Parotid gland (tissue), 1 donor: ENCODE results near the gene SLC19A3.

- PRO-cap, result no peak
Measured at GRCh38 chr2:224997644-224998187, 44.6 kb downstream of the DOCK10 start.

DNA sequence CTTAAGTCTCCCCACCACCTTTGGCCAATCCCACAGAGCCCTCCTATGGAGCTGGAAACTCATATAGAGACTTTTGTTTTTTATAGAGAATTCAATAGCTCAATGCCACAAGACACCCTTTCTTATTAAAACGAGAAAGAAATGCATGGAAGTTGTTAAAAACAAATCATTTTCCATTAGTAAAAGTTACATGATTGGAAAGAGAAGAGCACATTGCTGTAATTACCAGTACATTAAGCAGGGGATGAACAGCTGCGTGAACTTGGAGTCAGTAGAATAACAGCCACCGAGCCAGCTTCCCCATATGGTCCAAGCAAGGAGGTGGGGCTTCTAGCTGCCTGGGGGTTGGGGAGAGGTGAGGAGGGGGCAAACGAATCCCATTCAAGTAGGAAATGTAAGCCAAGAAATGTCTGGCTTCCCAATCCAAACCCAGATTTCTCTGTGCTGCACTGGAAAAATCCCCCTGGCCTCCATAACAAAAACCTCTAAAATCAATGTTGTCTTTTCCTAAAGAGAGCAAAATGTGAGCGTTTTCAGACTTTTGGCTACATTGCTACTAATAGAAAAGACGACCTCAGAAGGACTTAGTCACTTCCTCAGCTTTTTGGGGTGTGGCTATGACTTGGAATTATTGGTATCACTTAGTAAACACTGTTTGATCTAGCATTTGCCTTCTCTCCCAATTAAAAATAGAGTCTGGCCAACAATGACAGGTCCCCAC, 614.4 kb downstream of the IRS1 start:
- PRO-cap, result no peak

- PRO-cap, result no peak
Measured at GRCh38 chr2:226524289-226524952, 275.2 kb downstream of the IRS1 start.

DNA sequence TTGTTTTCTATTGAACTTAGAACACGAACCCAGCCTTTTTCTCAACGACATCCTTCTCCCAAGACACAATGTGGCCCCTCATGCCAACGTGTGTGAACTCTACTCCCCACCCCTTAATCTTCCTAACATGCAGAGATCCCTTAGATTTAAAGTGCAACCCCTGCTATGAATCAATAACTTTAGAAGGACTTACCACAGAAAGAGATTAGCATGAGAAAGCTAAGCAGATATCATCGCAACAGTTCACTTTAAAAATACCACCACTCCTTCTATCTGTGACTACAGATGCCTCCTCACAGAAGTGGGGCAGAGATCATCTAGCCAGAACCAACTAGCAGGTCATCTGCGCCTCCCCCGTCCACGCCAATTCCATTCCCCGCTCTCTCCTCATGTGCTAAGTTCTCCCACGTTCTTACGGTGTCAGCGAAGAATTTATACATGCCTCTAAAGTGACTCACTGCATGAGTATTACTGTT, 138.0 kb downstream of the IRS1 start:
- PRO-cap, result no peak

DNA sequence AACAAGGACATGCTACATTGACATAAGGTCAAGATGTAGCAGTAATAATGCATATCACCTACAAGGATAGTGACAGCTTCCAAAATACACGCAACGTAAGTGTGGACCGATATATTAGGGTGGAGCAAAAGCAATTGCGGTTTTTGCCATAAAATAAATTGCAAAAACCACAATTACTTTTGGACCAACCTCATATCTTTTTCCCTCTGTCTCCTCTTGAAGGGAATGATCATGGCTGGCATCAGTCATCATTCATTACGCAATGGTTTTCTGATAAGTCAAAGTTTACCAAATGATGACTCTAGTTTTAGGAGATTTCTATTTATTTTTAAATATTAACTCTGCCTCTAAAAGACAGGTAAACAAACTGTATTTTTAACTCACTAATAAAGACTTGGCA, 61.5 kb downstream of the IRS1 start:
- PRO-cap, result no peak

DNA sequence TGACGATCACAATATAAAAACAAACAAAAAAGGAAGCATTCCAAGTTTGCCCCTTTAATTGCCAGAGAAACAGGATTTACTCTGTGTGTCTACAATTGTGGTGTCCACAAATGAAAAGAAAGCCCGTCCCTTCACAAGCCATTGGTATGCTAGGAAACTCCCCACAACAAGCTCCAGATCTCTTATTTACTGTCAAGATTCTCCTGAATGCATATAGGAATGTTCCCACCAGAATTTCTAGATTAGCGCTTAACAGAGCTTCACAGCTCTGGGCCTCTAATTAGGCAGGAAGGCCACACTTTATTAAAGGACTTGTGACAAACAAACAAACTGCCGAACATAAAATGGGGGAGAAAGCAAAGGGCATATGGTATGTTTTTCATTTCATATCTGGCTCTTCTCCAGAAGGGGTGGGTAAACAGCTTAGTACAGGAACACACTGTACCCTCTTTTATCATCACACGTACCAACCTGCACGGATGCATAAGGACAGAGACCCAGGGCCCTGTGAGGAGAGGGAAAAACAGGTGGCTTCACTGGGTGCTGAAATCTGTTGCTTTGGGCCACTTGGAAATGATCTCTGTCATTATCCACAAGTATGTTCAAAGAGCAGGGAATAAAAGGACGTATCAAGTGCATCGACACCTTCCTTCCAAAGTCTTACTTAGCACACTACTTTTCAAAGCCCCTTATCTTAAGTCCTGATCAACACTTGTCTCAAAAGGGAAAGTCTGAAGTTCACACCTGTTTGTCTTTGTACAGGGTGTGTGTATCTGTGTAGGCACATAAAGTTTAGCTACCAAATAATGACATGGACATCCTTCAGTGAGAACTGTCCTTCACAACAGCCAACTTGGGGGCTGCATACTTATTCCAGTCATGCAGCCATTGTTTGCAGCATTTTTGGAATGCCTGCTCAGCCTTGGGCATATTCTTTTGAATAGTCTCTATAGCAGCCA, 60.8 kb downstream of the IRS1 start:
- PRO-cap, result no peak

DNA sequence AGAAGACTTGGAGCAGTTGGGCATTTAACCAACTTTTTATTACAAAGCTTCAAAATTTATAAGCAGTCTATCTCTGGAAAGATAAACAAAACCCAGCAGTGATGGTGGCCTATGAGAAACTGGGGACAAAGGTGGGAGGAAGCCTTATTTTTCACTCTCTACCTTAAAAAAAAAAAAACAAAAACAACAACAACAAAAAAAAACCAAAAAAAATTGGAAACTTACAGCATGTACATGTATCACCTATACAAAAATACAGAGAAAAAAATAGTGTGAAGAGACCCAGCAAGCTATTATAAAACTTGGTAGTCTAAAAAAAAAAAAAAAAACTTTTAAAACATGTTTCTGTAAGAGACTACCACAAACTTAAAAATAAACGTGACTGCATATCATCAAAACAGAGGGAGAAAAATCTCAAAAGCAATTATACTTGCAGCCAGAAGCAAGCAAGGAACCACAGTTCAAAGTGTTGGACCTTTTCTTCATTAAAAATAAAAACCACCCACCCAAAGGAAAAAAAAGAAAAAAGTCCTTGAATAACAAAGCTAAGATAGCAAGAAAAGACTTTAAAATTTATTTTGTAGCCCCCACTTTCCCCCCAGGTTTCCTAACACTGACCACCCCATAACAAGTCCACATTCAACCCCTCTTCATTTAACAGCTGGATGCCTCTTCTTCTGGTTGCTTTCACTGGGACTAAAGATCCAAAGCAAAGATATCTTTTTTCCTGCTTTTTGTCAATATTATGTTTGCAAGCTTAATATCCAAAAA, 13.0 kb downstream of the IRS1 start:
- PRO-cap, result no peak

GRCh38 chr2:226836237-226836560, 345 bp downstream of the RHBDD1 start:
- PRO-cap, result bidirectional peak, plus-strand start at chr2:226836434, minus-strand start at chr2:226836360

DNA sequence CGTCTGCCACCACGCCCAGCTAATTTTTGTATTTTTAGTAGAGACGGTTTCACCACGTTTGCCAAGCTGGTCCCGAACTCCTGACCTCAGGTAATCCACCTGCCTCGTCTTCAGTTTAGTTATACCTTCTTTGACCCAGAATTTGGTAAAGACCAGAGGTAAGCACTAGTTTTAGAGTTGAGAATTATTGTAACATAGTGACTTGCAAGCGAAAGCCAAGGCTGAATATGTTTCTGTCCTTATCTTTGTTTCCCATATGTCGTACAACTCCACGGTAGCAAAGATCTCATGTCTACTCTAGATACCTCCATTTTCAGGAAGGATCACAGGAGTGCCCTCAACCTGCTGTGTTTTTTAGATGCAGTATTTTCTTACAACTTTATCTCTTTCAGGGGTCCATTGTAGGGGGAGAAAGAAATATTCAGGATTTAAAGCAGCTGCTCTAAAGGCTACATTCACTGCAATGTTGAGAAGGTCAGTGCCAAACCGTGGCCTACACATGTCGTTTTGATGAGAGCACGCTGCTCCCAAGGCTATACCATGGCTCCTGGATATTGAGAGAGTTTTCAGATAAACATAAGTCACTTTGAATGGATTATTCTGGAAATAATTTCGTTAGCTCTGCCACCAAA, 1.9 kb downstream of the RHBDD1 start:
- PRO-cap, result no peak

DNA sequence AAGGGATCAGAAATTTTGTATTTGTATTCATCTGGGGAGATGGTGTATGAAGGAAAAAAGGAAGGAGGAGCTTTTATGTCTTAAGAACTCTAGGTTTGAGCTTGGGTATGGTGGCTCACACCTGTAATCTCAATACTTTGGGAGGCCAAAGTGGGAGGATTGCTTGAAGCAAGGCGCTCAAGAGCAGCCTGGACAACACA, 19.2 kb downstream of the RHBDD1 start:
- PRO-cap, result no peak

- PRO-cap, result no peak
Measured at GRCh38 chr2:226985035-226985499, 149.2 kb downstream of the RHBDD1 start.

DNA sequence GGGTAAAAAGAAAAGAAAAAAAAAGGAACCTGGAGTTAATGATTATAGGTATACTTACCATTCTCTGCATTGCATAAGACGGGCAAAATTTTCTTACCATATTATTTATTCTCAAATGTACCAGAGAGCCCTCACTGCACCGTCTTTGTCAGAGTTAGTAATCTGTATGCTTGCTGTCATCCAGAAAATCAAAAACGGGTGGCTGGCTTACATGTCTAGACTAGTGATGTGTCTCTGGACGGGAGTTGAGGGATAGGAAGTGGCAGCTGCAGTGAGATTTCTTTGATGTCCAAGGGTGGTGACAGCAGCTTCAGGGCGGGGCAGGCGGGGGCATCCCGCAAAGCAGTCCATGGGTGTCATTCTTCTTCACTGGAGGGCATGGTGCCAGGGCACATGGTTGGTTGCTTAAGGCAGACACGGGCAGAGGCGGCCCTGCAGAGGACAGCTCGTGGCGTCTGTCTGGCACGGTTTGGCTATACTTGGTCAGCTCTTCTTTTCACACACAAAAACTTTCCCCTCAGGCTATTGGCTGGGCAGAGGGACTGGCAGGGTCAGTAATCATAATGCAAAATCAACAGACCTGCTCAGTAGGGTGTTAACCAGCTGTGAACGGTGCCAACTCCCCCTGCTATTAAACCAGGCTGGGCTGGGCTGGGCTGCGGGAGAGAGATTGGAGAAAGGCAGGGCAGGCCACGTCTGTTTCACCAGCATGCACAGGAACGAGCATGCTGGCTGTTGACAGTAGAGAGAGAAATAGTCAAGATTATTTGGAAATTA, 63.7 kb downstream of the COL4A3 start:
- PRO-cap, result no peak

DNA sequence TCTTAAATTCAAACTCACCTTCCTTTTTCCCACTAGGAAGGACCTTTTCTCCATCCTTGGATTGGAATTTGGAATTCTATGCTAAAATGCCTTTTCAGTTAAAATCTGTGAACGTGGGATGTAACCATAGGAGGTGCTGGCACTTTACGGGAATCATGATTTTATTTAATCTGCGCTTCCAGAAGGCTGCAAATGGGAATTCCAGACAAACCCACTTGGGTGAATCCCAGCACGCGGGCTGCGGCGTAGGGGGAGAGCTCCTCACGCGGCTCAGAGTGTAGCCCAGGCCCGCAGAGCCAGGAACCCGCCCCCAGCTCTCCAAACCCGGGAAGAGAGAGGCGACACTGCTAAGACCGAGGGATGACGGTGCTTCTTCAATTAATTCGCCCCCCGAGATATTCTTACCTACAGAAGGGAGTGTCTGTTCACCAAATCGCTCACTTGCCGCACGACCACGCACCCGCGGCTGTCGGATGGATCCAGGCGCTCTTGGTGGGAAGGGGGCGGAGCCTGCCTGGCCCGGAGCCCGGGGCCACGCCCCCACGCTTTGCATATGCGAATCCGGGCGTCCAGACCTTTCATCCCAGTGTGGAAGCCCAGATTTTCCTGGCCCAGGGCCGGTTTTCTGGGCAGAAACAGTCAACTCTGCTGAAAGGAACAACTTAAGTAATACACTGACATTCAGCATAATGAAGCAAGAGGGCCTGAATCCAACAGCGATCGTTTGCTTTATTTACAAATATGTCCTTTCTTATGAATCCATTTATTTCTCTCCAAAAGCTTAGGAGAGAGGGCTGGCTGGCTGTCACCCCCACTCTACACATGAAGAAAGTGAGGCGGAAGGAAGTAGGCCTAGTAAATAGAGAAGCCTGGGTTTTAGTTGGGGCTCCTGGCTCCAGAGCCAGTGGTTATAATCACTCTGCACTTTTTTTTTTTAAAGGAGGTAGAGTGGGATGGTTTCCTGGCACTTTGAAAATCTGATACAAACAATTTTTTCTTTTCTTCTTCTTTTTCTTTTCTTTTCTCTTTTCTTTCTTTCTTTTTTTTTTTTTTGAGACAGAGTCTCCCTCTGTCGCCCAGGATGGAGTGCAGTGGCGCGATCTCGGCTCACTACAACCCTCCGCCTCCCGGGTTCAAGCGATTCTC, at the start of gene SLC19A3:
Gene SLC19A3, minus strand, starts transcription at position 491 of the 1,146 bp plus-strand sequence.
- PRO-cap, result unidirectional peak, minus-strand start at position 491 of the sequence

GRCh38 chr2:227817791-227818699, 4.4 kb downstream of the CCL20 start:
- PRO-cap, result no peak

DNA sequence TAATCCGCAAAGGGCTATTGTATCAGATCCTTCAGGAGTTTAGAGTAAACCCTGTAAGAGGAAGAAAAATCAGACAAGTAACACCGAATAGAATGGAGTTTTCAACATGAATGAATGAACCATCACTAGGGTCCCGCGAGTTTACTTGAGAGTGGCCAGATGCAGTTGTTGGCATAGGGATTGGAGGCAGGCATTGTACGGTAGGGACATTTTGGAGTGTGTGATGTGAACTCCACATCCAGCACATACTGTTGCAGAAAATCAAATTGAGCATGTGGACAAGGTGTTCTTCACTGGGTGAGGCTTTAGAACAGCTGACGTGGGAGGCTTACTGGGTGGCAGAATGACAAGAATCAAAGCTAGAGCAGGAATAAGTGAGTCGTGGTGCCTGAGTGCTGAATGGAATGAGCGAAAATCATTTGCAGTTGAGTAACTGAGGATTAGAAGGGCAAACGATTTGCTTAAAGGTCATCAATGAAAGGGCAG, 7.4 kb upstream of the DAW1 start:
- PRO-cap, result no peak

GRCh38 chr2:228378660-228379054, 197.2 kb upstream of the SPHKAP start:
- PRO-cap, result no peak

DNA sequence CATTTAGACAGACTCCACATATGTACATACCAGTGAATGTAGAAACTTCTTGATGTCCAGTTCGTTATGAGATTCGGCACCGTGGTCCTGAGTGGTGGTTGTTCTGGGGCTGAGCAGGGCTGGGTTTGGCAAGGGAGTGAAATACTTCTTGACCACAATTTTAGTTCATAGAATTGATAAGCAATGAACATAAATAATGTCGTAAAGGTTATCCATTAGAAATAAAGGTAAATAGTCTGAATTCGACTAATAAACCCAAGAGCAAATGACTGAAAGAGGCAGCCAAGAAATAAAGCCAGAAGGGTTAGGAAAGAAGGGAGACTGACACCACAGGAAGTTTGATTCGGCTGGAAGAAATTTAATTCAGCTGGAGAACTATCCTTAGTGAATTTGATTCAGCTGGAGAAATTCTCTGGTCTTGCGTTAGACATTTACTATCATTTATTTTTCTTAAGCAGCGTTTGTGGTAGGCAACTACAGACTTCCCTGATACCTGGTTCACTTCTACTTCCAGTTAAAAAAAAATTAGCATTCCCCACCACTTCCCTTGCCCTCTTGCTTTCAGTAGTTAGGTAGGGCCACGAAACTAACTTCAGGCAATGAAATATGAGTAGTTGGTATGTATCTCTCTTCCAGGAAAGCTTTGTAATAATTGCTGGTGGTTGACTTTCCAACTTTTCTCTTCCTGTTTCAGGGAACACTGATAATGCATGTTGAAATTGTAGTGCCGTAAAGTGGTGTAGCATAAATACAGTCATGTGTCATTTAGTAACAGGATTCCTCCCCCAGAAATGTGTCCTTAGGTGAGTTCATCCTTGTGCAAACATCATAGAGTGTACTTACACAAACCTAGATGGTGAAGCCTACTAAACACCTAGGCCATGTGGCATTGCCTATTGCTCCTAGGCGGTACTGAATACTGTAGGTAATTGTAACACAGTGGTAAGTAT, 429.5 kb downstream of the PID1 start:
- PRO-cap, result no peak

DNA sequence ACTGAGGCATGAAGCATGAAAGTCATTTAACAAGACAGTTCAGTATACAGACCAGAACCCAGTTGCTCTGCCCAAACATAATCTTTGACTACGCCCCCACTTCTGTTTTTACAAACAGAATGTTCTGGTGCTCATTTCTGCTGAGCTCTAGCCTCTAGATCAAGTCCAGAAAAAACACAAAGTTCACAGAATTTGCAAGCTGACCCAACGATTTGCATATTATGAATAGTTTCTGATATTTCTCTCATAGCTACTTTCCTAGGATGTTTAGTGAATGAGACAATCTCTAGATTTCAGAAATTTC, 424.9 kb downstream of the PID1 start:
- PRO-cap, result no peak

GRCh38 chr2:229075699-229076529, 195.2 kb downstream of the PID1 start:
- PRO-cap, result no peak

DNA sequence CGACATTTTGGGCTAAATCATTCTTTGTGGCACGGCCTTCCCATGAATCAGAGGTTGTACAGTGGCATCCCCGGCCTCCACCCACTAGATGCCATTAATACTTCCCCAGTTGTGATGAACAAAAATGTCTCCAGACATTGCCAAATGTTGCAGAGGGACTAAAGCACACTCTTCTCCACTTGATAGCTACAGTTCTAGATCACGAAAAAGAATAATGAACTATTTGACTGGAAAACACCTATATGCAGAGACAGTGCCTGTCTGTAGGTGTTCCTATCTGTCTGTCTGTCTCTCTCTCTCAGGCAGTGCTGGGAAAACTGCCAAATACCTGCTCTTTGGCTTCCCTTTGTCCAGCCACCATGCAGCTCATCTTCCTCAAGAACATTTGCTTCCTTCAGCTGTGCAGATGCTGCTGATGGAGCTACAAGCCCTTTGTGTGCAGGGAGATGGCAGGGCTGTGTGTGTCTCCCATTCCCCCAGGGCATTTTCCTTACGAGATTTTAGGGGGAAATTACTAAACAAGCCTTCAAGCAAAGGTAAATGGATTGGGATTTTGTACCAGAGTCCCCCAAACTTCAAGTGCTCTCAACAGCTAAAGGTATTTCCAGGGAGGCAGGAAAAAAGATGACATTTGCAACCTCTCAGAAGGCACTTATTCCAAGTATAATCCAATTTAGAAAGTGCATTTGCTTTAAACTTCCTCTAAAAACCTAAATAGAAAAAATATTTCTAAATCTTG, 143.3 kb downstream of the PID1 start:
- PRO-cap, result no peak